M059J (cell line): Measurements from ENCODE around the genes SLC39A9 and PLEKHD1.

- RAMPAGE, long total RNA: no peak
Measured at GRCh38 chr14:69052026-69053056, 73.2 kb upstream of the ACTN1 start.

- RAMPAGE, long total RNA: no peak
Measured at GRCh38 chr14:69129017-69129593, 23.8 kb downstream of the DCAF5 start.

- RAMPAGE, long total RNA: no peak
Measured at GRCh38 chr14:69260769-69261646, 1.1 kb downstream of the GALNT16 start.

- RAMPAGE, long total RNA: no peak
Measured at GRCh38 chr14:69263359-69263721, 3.4 kb downstream of the GALNT16 start.

DNA sequence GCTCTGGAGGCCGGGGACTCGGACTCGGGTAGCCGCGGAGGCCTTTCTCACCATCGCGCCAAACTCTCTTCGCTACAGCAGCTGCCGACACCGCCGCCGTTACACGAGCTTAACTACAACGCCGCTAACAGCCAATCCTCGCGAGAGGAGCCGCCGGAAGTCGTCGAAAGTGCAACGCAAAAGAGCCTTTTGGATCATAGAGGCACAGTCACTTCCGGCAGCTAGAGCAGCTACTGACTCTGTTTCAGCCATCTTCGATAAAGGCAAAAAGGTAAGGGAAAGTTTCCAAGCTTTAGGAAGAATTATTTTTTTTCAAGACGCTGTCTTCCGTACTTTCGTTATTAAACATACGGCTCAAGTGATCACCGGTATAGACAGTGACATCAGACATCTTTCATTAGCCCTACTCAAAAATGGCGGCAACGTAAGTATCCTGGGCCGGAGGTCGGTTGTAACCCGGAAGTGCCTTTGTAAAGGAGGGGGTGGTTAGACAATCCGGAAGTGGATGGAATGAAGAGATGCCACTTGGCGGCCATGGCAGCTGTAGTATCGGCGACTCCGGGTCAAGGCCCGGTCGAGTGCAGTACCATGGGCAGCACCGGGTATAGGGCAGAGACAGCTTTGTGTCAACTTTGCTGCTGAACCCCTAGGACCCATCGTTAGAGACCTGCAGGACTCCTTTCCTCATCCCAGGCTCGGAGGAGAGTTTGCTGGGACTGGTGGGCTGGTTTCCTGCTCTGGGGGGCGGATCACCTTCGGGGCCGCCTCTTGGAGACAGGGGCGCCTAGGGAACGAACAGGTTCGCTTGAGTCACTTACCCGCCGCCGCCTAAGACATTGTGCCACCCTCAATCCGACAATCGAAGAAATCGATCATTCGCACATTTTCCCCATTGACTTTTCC, at the start of gene SLC39A9:
Gene SLC39A9 (plus strand): TSS at position 513 of the 903 bp plus-strand sequence.
- RAMPAGE, long total RNA: start-site peak on the minus strand centred at position 130 of the sequence, 88 bp wide, 75 and 277 reads in 2 replicates; start-site peak on the plus strand centred at position 516 of the sequence, 12 bp wide, 50 and 39 reads in 2 replicates

- RAMPAGE, long total RNA: no peak
Measured at GRCh38 chr14:69484259-69484940, at the start of gene PLEKHD1. Gene PLEKHD1, plus strand, starts transcription at chr14:69484728.

DNA sequence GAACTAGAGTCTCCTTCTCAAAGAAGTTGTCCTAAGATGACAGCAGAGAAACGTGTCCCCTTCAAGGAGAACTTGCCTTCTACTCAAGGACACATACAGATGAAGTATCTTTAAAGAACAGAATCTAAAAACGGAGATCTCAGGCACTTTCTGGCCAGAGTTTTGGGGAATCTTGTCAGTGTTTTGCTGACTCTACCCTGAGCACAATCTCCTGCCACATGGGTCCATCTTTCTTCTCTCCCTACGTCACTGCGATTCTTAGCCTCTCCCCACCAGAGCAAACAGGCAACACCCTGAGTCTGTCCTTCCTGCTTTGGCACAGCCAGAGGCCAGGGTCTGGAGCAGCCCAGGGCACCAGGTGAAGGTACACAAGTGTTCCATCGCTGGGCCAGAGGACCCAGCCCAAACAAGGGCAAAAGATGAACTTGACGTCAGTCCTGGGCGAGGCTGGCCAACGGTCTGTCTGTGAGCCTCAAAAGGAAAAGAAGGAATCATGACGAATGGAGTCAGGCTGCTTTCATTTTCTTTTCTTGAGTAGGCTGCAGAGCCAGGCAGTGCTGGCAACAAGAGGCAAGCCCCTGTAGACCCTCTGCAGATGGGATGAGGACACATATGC, 12.7 kb upstream of the CCDC177 start:
- RAMPAGE, long total RNA: no peak

GRCh38 chr14:69616237-69616600, 4.8 kb downstream of the SUSD6 start:
- RAMPAGE, long total RNA: no peak

GRCh38 chr14:69693919-69694815, 72.8 kb upstream of the SRSF5 start:
- RAMPAGE, long total RNA: no peak

DNA sequence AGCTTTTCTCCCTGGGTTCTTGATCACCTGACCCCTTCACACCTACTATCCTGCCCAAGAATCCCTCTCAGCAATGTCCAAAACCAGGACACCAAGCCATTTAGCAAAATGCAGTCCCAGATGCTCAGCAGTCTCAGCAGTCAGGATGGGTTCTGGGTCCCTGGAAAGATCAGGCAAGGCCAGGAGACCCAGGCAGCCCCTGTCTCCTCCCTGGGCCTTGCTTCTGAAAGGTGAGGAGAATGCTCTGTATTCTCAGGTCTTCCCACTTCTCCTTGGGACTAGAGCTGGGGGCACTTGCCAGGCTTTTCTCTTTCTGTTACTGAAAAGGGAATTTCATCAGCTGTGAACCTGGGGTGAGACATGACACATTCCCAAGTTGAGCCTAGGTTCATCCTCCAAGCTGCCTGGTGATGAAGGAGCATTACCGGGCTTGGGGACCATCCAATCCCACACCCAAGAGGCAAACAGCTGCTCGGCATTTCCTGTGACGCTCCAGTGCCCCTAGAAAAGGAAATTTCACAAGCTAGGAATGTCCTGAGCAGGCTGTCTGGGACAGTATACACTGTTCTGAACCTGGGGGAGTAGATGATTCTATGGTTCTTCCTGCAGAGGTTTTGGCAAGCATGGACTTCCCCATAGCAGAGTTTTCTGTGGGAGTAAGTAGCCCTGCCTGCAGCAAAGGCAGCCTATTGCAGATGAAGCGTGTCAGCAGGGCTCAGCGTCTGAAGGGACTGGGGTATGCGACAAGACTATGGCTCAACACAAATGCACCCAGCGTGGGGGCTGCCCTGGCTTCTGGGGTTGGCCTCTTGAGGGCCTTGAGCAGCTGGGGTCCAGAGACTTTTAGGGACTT, 47.6 kb upstream of the SRSF5 start:
- RAMPAGE, long total RNA: no peak

DNA sequence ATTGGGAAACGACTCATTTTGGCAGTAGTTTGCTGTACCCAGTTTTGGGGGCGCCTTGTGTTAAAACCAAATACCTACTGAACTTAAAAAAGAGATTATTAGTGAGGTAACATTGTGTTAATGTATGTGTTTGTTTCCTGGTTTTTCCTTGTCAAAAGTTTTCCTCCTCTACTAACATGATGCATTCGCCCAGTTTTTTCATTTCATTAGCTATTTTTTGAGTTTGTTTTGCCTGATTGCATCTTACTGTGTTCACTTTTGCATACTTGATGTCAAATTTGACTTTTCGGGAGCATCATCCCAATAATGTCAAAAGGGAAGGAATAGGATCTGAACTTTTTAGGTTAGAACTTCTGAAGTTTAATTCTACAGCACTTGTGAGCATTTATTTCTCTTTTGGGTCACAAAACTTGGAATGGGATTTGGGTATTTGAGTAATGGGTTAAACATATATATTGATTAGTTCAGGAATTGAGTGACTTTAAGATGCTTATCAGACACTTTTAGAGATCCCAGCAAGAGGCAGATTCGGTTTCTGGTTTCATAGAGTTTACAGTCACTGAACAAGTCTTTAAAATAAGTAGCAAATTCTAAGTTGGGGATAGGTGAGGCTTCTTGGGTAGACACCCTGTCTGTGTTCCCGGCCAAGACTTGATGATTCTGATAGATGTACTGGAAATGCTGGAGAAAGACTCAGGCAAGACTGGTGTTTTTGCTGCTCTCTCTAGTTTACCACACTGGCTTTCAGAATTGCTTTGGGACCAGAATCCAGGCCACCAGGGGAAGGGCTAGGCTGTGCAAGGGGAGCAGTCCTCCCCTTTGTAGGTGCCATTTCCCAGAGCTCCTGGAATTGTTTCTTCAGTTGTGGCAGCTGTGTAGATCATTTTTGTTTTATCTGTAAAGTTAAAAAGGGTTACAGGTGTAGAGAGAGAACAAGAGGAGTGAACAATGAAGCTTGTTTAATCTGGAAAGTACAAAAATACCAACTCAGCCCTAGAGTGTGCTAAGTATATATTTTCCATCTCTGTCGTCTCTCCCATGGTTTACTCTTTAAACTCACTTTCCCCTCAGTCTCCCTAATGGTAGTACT, 8.9 kb downstream of the SRSF5 start:
- RAMPAGE, long total RNA: no peak

- RAMPAGE, long total RNA: no peak
Measured at GRCh38 chr14:69778011-69778287, 11.0 kb downstream of the SRSF5 start.

DNA sequence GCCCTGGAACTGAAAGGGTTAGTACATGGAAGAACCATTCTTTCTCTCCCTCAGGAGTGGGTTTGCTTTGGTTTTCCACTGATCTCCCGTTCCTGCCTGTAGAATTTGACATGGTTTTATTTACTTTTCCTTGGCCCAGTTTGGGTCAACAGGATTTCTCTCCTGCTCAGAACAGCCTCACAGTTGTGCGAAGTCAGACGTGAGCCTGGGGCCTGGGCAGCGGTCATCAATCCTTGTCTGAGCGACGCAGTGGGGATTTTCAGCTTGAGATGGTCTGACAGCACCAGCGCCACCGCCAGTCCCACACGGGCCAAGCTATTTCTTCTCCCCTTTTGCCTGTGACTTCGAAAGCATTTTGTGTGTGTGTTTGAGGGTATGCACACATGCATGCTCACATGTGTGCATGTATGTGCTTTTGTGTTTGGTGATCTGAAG, 58.2 kb downstream of the SMOC1 start:
- RAMPAGE, long total RNA: no peak

DNA sequence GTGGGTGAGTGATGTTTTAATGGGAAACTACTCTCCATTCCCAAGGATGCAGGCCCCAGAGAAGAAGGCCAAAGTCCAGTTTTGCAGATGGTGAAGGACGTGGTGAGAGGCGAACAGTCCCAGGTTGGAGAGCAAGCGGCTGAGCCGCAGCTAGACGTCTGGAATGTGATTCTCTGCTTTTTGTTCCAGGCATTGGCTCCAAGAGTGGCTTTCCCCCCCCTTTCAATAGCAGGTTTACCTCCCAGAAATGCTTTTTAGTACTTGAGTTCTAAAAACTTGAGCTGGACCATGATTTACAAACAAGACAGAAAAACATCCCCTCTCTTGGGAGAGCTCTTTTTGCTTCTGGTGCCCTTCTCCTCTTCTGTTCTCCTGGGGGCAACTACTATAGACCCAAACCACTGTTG, 64.3 kb downstream of the SMOC1 start:
- RAMPAGE, long total RNA: no peak

DNA sequence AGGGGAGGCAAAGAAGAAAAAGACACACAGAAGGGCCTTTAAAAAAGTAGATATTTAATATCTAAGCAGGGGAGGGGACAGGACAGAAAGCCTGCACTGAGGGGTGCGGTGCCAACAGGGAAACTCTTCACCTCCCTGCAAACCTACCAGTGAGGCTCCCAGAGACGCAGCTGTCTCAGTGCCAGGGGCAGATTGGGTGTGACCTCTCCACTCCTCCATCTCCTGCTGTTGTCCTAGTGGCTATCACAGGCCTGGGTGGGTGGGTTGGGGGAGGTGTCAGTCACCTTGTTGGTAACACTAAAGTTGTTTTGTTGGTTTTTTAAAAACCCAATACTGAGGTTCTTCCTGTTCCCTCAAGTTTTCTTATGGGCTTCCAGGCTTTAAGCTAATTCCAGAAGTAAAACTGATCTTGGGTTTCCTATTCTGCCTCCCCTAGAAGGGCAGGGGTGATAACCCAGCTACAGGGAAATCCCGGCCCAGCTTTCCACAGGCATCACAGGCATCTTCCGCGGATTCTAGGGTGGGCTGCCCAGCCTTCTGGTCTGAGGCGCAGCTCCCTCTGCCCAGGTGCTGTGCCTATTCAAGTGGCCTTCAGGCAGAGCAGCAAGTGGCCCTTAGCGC, 152.1 kb downstream of the SMOC1 start:
- RAMPAGE, long total RNA: no peak

GRCh38 chr14:70255419-70256030, 66.8 kb upstream of the SLC8A3 start:
- RAMPAGE, long total RNA: no peak

DNA sequence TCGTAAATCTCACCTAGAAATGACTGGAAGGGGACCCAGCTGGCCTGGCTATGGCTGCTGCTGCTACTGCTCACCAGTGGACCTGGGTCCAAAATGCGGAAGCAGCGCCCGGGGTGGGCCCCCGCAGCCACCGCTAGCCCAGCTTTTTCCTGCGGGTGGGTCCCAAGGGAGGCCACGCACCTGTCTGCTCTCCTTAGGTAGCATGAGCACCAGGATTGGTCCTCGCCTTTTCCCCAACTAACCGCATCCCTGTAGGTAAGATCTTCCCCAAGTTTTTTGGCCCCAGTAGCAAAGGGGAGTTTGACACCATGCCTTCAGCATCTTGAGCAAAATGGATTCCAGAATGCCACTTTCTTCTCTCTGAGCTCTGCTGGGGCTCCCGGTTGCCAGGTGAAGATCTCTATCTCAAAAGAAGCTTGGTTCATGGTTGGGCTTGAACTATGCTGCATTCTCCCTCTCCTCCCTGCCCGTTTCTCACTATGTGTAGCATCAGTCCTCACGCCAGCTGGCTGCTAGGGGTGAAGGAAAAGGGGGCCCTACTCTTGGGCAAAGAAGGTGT, 1.1 kb downstream of the TTC9 start:
- RAMPAGE, long total RNA: no peak

GRCh38 chr14:70821538-70822468, 12.5 kb upstream of the MAP3K9 start:
- RAMPAGE, long total RNA: no peak

- RAMPAGE, long total RNA: no peak
Measured at GRCh38 chr14:70977328-70977814, 70.1 kb downstream of the PCNX1 start.

GRCh38 chr14:70999133-70999782, 92.0 kb downstream of the PCNX1 start:
- RAMPAGE, long total RNA: no peak